ENCODE data around the genes ARL10, NOP16, RNF44 and GPRIN1.

GRCh38 chr5:174532466-174533057 is 191.8 kb upstream of the MSX2 start:
- RRBS: 3% methylated on average over 4 of the region's 13 CpGs

DNA sequence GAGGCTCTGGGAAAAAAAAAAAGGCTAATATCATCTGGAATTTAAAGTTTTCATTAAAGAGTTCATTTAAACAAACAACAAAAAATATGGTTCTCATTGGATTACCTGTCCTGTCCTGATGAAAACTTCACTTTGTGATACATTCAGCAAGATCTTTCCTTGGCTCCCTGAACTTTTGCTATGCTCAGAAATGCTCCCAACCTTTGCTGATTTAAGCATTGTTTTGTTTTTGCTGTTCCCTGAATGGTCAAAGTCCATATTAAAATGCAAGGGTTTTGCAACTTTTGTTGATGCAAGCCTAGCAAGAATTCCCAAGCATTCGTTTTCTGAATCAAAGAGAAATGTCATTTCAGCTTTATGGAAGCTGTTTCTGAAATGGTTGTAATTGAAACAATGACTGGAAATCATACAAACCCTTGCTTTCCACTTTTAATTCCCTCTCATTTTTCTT is 3.1 kb upstream of the SFXN1 start:
- RRBS: no CpG with 5 or more reads among the region's 1 CpG

DNA sequence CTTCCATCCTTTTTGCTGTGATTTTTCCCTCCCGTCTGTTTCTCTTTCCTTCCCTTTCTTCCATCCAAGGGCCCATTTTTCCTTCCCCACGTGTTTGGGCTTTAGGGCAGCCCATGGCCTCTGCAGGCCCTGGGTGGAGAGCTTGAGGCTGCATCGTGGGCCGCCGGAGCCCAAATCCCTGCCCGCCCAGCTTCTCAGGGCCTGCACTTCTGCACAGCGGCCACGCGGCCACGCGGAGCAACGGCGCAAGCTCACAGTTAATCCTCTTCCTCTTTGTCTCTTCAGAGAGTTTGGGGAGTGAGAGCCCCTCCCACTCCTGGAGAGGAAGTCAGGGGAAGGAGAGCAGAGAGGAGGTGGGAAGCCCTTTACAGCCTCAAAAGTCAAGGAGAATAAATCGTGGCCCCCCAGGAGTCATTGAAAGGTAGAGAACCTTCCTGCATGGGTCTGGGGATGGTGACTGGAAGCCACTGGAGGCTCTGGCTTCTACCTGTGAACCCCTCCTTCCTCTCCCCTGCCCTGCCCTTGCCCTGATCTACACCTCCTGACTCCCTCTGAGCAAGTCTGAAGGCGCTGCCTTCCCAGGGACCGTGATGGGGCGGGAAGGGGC is 33.2 kb downstream of the HRH2 start:
- RRBS: no CpG with 5 or more reads among the region's 17 CpGs

DNA sequence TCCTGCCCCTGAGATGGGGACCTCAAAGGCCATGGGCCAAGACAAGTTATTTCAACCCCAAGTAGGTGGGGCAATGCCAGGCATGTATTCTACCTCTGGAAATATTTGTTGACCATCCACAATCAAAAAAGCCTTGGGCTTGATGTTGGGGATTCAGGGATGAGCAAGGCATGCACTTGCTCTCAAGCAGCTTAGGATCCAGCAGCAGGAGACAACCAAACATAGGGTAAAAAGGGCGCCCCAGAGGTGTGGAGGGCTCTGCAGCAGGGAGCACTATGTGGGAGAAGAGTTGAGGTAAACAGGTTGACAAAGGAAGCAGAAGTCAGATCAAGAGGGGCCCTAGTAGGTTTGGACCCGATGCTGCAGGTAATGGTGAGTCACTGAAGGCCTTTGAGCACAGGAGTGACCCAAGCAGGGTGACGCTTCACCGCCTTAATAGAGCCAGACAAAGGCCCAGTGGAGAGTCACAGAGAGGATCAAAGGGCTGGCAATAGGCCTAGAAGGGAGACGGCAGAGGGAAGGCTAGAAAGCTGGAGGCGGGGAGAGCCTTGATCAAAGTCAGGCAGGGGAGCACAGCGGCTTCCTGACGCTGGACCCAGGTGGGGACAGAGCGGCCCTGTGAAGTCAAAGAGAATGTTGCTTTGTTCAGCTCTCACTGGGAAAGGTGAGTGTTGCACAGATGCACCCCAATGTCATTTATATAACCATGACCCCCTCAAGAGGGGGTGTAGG is 10.1 kb upstream of the CPLX2 start:
- RRBS: no CpG with 5 or more reads among the region's 9 CpGs

DNA sequence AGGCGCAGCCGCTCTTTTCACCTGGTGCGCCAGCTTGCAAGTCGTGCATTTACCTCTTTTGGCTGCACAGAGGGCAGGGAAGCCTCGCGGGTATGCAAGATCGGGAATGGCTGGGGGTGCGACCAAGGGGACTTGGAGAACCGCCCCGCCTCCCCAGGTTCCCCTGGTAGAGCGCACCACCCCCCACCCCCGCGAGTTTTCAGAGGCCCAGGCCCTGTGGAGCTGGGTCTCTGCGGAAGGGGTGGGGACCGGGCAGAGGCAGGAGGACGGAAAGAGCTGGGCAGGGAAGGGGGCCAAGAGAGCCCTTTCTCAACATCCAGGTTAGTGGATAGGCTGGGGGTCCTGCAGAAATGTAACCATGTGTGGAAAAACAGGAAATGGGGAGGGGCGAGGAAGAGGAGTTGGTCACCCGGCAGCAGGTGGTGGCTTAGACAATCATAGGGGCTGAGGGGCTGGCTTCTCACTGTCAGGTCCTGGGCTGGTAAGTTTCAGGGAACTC is 104.6 kb upstream of the SIMC1 start:
- RRBS: no CpG with 5 or more reads among the region's 18 CpGs

DNA sequence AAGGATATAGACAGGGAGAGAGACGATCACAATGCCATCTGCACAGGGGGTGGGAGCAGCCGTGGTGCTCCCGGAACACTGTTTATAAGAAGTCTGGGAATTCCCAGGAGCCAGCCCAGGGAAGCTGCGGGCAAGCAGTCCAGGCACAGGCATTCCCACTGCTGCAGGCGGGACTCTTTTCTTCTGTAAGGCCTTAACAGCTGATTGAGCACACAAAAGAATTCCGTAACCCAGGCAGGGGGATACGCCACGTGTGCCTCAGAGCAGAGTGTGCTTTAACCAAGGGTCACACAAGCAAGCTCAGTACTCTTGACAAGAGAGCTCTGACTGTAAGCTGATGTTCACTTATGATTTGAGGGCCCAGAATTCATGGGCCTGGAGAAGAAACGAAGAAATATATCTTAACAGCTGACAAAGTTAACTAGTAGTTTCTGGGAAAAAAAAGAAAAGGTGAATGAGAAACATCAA is 86.0 kb upstream of the SIMC1 start:
- RRBS: no CpG with 5 or more reads among the region's 9 CpGs

- RRBS: no CpG with 5 or more reads among the region's 8 CpGs
Measured at GRCh38 chr5:176216281-176216853, 21.9 kb upstream of the SIMC1 start.

- RRBS: no CpG with 5 or more reads among the region's 11 CpGs
Measured at GRCh38 chr5:176221105-176221553, 17.1 kb upstream of the SIMC1 start.

DNA sequence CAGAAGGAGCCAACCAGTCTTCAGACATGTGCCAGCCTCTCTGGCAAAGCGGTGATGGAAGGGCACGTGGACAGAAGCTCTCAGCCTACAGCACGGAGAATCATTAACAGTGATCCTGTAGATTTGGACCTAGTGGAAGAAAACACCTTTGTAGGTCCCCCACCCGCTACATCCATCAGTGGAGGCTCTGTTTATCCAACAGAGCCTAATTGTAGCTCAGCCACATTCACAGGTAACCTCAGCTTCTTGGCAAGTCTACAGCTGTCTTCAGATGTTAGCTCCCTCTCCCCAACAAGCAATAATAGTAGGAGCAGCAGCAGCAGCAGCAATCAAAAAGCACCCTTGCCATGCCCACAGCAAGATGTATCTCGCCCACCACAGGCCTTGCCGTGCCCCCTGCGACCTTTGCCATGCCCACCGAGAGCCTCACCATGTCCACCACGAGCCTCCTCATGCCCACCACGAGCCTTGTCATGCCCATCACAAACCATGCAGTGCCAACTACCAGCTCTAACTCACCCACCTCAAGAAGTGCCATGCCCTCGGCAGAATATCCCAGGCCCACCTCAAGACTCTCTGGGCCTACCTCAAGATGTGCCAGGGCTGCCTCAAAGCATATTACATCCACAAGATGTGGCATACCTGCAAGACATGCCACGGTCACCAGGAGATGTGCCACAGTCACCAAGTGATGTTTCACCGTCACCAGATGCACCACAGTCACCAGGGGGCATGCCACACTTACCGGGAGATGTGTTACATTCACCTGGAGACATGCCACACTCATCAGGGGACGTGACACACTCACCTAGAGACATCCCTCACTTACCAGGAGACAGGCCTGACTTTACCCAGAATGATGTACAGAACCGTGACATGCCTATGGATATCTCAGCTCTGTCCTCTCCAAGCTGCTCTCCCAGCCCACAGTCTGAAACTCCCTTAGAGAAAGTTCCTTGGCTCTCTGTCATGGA is 51.9 kb downstream of the SIMC1 start:
- RRBS: no CpG with 5 or more reads among the region's 16 CpGs

DNA sequence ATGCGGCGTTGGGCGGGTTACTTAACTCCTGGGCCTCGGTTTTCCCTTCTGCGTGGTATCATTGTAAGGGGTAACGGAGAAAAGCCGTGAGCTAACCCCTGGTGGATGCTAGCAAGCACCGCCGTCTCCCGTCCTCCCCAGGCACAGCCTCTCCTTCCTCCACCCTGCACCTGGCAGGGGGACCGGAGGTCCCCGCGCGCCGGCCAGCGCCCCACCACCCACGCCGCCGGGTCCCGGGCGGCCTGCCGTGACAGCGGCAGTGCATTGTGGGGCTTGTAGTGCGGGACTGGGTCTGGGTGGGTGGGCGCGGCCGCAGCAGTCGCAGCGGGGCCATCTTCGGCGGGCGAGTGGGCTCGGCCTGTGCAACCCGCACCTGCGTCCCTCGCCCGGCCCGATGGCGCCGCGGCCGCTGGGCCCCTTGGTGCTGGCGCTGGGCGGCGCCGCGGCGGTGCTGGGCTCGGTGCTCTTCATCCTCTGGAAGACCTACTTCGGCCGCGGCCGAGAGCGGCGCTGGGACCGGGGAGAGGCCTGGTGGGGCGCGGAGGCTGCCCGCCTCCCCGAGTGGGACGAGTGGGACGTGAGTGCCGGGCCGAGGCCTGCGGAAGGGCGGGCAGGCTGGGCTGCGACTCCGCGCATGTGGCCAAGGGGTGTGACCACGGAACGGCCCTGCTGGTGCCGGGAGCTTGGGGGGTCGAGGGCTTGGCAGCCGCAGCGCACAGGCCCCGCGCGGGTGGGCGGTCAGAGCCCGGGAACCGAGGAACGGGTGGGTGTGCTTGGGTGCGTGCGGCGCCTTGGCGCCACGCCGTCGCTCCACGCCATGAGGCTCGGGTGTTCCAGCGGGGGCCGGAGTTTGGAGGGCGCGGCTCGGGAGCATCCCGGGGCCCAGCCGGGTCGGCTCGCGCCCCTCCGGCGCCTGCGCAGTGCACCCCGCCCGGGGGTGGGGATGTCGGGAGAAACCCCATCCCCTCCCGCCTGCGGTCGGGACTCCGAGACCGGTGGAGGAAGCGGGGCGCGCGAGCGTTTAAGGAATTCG is at the start of gene ARL10:
ARL10 (plus strand) TSS at position 318 of the 1,033 bp plus-strand sequence.
- RRBS: 1% methylated on average over 36 of the region's 118 CpGs

DNA sequence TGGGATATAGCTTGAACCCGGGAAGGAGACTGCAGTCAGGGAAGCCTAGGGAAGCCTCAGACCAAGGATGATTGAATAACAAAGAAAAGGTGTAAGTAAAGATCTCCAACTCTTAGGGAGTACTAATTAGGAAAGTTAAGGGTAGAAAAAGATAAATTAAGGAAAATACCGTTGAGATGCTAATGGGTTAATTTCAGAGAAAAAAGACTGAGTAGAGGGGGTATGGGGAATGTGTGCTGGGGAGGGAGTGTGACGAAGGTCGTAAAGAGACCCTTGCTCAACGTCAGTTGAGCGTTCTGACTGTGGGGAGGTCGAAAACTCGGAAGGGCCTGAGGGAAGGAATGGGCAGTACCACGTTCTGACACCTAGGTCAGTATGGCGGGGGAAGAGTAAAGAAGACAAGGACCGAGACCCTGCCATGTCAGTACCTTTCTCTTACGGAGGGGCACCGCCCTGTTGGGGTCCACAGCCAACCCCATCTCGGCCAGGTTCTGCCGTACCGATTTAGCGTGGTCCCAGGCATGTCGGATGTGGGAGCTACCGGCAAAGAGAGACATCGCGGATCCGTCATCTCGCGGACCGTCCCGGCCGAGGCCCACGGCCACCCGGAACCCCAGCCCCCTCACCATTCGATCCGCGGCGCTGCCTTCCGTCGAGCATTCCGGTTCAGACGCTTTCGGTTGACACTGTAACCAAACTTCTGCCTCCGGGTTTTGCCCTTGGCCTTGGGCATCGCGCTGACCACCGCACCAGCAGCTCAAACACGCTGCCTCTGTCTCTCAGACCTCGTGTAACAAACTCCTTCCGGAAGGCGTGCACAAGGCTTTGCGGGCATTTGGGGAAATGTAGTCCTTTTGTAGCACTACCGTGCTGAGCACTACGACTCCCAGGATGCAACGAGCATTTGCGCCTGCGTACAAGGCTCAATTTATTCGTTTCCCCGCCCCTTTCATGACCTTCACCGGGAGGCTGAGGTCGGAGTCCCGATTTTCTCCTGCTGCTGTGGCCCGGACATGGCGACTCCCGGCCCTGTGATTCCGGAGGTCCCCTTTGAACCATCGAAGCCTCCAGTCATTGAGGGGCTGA is at the start of gene NOP16:
NOP16 (minus strand) TSS at position 792 of the 1,086 bp plus-strand sequence.
- RRBS: 2% methylated on average over 28 of the region's 62 CpGs

DNA sequence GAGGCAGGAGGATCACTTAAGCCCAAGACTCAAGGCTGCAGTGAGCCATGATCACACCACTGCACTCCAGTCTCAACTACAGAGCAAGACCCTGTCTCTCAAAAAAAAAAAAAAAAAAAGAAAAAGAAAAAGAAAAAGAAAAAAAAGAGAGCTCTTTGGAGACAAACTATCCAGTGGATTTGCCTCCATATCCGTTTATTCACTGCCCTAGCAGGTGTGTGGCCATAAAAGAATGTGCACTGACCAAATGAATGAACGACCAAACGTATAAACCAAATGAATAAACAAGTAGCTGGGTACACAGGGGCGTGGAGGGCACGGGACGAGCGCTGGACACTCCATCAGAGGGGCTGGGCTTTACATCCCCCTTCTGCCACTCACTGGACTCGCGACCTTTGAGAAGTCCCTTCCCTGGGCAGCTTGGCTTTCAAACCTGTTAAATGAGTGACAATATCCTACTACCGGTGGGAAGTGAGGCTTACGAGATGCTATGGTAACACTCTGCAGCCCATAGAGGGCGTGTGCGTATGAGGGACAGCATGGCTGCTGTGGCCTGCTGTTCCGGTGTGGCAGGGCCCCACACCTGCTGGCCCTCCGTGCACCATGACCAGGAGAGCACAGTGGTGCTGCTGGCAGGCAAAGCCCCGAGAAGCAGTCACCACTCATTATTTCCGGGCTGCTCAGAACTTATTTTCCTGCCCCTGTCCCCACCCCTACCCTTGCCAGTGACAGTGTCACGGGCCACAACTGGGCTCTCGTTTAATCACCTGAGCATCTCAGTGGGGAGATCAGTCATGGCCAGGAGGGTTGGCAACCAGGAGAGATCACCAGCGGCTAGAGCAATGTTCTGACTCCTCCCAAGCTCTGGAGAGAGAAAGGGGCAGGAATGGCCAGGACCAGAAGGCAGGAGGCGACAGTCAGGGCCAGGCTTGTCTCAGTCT is 10.7 kb downstream of the CLTB start:
- RRBS: 76% methylated on average over 6 of the region's 21 CpGs

DNA sequence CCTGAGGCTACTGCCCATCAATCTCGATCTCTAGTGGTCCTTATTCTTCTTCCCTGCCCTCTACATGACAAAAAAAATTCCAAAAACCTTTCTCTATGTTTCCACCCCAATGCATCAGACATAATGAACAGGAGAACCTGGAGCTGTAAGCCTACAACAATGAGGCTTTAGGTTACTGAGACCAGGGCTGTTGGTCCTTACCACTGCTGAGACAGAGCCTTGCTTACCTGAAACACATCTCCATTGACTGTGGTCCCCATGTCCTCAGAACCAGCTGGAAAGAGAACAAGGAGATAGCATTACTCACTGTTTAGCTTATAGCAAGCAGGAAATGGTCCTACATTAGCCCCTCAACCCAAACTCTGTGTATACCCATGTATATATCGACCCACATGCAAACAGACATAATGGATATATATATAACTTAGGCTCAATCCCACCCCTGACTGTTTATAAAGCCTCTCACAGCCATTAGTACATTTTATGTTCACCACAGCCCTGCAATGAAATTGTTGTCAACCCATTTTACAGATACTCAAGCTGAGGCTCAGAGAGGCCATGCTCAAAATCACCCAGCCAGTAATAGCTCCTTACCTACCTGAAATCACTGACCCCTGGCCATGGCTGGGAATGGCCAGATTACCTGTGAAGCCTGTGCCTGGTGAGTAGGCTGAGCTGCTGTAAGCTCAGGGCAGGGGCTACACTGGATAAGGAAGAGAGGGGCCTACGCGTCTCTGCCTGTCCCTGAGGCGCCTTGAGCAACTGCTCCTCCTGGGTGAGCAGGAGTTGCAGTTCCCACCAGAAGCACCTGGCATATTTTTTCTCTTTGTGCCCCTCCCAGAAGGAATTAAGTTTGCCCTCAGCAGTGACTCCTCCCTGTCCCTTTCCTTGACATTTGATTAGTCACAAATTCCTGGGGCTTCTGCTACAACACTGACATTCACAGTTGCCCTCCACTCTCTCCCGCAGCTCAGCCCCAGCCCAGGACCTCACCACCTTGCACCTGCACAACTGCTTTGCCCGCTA is 6.0 kb downstream of the CLTB start:
- RRBS: no CpG with 5 or more reads among the region's 7 CpGs

DNA sequence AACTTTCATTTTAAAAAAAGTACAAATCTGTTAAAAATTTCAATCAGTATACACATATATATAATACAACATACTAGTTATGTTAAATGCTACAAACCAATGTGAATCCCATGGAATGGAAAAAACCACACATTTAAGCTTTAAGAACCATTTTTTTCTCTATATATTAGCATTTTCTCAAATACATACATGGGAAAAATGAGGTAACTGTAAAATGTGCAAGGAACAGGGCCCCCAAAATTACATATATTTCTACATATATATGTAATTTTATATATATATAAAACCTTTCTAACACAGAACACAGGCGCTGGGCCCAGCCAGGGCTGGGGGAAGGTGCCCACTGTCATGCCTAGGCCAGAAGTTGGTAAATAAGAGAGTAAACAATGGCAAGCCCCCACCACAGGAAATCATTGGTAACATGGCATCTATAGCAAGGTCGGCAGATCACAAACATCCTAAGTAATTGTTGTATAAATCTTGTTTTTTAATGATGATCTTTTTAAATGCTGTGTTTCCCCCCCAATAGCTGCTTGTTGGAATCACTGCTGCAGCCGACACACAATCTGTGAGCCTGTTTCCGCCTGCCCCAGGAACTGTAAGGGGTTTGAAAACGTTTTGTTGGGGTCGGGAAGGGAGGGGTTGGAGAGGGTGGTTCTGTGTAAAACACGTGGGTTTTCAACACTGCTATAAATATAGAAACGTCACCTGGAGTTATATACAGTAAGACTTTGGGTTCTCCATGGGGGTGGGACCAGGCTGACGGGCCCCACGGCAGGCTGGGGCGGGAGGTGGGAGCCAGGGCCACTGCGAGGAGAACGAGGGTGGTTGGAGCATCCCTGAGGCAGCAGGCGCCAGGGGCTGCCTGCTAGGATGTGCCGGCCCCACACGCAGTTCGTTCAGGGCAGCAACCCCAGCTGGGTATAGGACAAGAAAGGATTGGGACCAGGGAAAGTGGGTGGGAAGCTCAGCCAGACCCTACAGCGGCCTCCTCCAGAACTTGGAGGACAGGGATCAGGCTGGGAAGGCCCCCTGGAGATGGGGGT is 10.1 kb downstream of the RNF44 start:
- RRBS: no CpG with 5 or more reads among the region's 18 CpGs

DNA sequence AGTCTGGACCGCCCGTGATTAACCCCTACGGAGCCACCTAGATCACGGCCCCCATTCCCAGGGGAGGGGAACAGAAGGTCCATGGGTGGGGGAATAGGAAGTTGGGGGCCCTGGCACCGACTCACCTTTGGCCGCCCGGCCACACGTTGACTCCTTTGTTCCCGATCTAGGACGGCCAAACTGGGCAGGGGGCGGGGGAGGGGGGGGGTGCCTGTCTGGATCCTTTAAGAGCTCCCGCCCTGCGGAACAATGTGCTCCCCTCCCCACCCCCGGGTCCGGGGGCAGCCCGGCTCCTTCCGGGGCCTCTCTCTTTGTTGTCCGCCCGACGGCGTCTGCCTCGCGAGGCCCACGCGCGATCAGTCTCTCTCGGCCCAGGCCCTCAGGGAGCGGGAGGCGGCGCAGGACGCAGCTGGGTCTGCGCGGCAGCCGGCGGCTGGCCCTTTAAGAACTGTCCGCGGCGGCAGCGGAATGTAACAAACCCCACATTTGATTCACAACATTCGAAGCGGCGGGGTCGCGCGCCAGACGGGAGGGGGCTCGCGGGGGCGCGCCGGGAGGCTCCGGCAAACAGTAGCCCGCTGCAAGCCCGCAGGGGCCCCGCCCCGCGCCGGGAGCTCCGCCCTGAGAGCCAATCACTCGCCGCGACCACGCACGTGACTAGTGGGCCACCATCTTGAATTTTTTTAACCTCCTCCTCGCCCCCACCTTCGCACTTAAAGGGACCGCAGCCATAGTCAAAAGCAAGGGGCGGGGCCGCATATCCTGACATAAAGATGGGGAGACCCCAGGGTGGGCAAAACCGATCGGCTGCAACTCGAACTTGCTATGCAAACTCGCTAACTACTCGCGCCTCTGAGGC is at the start of gene RNF44:
RNF44 (minus strand) TSS at position 588 of the 859 bp plus-strand sequence.
- RRBS: 3% methylated on average over 7 of the region's 75 CpGs

- RRBS: 1% methylated on average over 7 of the region's 21 CpGs
Measured at GRCh38 chr5:176537674-176538017, 444 bp upstream of the RNF44 start.

DNA sequence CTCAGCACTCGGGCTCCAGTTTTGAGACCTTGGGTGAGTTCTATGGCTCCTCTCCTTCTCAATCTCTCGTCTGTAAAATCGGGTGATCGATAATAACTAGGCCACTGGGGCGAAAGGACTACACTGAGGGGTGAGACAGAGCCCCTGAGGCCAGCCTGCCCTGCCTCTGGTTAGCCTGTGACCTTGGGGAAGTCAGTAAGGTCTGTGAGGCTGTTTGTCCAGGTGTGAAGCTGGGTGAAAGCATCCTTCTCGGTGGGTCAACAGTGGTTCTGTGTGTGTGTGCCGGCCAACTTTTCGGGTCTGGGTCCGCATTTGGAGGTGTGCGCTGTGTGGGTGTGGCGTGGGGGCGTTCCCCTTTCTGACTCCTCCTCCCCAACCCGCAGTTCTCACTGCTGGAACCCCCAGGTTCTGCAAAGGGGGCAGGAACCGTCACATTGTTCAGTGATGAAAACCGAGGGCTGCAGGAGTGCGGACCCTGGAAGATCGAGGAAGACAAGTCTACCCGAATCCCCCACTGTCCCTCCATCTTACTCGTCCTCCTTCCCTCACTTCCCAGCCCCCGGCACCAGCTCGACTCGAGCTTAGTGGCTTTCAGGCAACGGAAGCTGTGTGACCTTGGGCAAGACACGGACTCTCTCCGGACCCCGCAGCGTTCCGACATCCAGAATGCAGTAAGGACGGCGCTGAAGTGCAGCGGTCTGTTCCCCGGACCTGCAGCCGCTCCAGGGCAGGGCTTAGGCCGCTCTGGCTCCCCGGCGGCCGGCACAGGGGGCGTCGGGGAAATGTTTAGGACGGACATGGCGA is 5.1 kb upstream of the RNF44 start:
- RRBS: 7% methylated on average over 20 of the region's 41 CpGs

- RRBS: no CpG with 5 or more reads among the region's 11 CpGs
Measured at GRCh38 chr5:176586471-176587094, 23.4 kb downstream of the GPRIN1 start.

- RRBS: 3% methylated on average over 94 of the region's 138 CpGs
Measured at GRCh38 chr5:176609259-176610437, at the start of gene GPRIN1. TSS of gene GPRIN1 (minus strand) at chr5:176610156.

GRCh38 chr5:176650167-176650595 is 2.9 kb downstream of the TSPAN17 start:
- RRBS: no CpG with 5 or more reads among the region's 11 CpGs